ENCODE data around the gene CHIC2.

GRCh38 chr4:47913374-47914418 is 687 bp downstream of the NFXL1 start:
- PRO-cap: no peak

GRCh38 chr4:48047815-48048488 is 31.4 kb downstream of the NIPAL1 start:
- PRO-cap: no peak

DNA sequence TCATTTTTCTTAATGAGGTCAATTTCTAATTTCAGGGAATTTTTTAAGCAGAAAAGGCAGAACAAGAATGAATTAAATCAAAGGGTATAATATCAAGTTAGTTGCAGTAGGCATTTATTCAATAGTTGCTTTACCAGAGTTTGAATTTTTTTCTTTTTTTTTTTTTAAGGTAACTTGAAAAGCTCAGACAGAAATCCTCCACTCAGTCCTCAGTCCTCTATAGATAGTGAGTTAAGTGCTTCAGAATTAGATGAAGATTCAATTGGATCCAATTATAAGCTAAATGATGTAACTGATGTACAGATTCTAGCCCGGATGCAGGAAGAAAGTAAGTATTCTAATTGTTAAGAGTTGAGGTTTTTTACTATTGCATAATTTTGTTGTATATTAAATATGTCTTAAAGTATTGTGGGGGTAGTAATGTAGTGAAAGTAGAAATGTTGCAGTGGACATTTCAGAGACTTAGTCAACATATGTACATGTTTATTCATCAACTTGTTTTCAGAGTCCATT is 38.2 kb downstream of the SLAIN2 start:
- PRO-cap: no peak

GRCh38 chr4:48554683-48555270 is 64.7 kb downstream of the ZAR1 start:
- PRO-cap: no peak

GRCh38 chr4:48728749-48729361 is 51.2 kb downstream of the FRYL start:
- PRO-cap: no peak

DNA sequence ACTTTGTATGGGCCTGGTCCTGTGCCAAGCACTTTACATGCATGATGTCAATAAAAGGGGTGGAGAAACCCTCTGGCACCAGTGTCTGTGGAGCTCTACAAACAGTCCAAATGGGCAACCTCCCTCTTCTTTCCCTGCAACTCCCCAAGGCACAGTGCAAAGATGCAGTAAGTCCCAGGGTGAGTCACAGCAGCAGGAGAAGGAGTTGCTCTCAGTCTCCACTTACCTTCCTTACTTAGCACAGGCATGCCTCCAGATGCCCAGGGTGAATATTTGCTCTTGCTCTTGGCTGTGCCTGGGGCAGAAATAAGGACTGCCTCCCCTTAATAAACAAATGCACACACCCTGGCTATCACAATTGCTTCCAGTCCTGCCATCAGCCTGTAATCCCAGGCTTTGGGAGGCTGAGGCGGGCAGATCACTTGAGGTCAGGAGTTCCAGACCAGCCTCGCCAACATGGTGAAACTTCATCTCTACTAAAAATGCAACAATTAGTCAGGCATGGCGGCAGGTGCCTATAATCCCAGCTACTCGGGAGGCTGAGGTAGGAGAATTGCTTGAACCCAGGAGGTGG is 4.2 kb downstream of the OCIAD2 start:
- PRO-cap: no peak

DNA sequence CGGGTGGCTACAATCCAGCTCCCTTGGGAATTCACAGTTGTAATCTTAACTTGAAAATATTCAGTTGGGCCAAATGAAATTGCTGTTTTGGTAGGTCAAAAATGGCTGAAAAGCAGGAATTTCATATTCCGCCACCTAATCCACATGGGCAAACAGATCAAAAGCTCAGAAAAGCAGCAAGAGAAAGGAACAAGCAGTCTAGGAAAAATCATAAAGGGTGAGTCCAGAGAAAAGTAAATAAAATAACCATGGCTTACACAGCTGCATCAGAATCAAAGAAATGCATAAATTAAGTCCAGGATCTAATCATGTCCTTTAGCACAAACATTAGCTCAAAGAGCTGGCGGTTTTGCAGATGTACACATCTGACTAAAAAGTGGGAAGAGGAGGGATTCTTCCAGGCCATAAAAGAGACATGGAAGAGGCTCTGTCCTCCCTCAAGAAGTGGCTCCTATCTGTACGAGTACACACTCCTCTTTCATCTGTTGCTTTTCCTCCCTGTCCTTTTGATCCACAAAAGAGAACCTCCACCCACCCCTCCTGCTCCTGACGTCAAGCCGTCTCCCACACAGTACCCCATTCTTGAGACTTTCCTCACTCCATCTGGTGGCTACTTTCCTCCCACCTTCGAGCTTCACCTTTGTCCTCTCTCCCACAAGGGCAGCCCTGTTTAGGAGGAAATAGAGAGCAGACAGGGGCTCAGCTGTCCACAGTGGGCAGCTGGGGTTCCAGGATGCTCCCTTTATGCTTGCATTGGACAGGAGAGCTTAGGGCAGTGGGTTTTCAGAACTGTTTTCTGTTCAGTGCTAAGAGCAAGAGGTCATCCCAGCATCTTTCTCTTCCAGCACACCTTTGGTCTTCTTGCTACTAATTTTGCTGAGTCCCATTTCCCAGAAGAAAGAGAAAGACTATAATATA is 92.6 kb downstream of the RASL11B start:
- PRO-cap: no peak

DNA sequence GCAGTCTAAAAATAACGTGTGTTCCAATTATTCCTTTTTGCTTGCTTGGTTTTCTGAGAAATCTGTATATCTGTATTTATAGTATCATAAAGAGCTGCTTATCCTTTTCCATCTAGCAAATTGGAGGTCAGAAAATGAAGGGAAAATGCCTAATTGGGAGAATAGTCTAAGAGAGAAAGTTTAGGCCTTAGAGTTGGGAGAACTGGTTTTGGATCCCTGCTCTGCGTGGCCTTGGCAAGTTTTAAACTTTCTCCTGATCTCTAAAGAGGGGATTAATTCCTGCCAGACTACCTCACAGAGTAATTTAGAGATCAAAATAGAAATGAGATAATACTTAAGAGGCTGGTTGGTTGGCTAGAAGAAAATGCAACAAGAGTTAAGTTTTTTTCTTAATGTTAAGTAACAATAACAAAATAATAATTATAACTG is 160.3 kb downstream of the RASL11B start:
- PRO-cap: no peak

GRCh38 chr4:53023711-53024789 is 161.9 kb downstream of the RASL11B start:
- PRO-cap: no peak

- PRO-cap: no peak
Observed at GRCh38 chr4:53564330-53564764, 26.9 kb downstream of the LNX1 start.

- PRO-cap: no peak
Observed at GRCh38 chr4:53591999-53592553, 790 bp upstream of the LNX1 start.

DNA sequence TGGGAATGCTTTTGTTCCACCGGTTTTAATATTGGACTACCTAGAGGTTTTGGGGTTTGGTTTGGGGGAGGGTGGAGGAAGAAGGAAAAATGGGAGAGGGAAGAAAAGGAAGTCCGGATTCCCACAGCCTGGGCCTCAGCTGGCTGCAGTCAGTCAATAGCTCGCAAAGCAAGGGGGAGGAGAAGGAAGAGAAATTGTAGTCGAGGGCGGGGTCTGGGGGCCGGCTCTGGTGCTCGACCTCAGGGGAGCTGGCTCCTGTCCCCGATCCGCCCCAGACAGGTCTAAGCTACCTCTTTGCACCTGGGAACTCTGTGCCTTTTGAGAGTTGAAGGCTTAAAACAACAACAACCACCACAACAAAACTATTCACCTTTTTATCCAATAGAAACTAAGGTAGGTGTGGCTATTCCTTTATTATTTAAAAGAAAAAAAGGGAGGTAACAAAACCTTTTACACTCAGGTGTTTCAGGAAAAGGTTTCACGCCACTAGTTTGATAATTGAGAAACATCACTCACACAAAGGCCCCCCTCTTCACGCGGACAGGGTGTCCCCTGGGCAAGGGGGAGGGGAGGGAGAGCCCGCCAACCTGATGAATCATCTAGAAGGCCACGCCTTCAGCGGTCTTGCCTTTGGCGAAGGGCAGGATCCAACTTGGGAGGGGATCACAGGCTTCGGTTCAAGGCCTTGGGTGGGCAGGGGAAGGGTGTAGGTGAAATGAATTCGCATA is 1.6 kb upstream of the LNX1 start:
- PRO-cap: no peak

DNA sequence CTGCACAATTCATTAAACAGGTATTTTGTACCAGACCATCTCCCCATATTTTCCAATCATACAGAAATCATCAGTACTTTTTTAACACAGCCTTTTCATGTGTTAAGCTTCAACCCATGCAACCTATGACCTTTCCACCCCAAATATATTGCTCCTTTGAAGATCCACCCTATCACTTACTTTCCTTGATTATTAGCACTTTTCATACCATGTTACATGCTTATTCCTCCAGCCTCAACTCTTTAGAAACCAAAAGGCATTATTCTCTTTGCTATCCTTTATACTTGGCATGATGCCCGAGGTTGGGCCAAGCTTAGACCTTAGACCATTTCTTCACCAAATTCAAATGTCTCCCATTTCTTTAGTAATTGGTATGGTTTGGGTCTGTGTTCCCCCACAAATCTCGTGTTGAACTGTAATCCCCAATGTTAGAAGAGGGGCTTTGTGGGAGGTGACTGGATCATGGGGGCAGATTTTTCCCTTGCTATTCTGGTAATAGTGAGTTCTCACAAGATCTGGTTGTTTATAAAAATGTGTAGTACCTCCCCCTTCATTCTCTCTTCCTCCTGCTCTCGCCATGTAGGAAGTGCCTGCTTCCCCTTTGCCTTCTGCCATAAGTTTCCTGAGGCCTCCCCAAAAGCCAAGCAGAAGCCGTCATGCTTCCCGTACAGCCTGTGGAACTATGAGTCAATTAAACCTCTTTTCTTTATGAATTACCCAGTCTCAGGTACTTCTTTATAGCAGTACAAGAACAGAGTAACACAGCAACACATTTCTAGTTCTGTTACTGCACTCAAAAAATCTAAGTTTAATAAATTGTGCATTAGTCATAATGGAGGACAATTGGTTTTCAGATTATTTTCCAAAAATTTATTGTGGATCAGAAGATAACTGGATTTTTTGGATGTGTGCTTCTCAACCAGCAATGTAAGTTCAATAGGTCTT is 70.2 kb downstream of the CHIC2 start:
- PRO-cap: no peak

- PRO-cap: no peak
Observed at GRCh38 chr4:54021415-54022406, 42.7 kb downstream of the CHIC2 start.

- PRO-cap: bidirectional peak, plus-strand start at chr4:54064711, minus-strand start at chr4:54064597; bidirectional peak, plus-strand start at chr4:54064794, minus-strand start at chr4:54064781
Observed at GRCh38 chr4:54064223-54065029, at the start of gene CHIC2. TSS of gene CHIC2 (minus strand) at chr4:54064605.

DNA sequence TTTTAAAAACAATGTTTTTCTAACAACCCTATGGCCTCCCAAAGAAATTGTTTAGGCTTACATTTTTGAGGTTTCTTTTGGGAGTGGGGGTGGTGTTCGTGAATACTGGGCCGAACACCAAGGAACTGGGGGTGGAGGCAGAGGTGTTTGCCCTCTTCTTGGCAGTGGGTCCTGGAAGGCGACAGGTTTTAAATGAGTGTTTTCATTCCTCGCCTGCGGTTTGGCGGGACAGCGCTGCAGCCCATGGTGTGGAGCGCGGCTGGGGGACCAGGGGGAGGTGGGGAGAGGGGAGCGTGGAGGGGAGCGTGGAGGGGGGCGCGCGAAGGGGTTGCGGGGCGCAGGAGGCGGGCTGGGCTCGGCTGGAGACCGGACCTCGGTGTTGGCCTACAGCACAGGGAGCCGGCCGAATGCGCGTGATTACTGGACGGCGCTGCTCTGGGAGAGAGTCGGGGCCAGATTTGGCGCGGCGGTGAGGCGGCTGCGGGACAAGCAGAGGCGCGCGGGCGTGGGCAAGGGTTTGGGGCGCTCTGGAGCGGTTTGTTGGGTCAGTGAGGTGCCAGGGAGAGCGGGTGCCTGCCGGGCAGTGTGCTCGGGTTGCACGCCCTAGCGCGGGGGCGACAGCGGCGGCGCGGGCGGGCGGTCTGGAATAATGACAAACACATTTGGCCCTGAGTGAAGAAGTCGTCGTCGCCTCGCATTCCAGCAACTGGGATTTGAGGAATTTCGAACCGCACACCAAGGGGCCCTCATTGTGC is 747 bp downstream of the PDGFRA start:
- PRO-cap: no peak

GRCh38 chr4:54439612-54440440 is 210.7 kb downstream of the PDGFRA start:
- PRO-cap: no peak

DNA sequence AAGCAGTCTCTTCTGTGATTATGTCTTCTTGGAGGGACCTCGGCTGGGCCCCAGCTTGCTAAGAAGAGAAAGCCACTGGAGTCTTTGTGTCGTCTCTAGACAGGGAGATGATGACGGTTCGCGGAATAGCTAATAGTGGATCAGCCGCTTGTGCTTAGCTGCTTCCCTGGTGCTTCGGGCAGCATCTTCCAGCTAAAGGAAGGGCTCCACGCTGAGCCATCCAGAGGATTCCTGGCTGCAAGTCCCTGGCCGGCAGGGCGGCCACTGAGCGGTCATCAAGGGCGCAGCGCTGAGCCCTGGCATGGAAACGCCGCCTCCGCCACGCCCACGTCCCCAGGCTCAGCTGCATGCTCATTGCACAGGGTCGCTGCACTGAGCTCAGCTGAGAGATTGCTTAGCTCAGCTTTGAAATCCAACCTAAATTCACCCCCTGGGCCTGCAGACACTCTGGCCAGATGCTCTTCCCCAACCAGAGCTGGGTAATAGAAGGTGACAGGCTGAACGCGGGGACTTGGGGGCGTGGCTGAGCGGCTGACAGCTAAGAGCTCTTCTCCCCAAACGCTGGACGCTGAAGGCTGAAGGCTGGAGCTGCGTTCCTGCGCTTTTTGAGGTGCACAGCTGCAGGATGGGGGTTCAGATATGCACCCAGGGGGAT is 118.2 kb upstream of the KIT start:
- PRO-cap: no peak

DNA sequence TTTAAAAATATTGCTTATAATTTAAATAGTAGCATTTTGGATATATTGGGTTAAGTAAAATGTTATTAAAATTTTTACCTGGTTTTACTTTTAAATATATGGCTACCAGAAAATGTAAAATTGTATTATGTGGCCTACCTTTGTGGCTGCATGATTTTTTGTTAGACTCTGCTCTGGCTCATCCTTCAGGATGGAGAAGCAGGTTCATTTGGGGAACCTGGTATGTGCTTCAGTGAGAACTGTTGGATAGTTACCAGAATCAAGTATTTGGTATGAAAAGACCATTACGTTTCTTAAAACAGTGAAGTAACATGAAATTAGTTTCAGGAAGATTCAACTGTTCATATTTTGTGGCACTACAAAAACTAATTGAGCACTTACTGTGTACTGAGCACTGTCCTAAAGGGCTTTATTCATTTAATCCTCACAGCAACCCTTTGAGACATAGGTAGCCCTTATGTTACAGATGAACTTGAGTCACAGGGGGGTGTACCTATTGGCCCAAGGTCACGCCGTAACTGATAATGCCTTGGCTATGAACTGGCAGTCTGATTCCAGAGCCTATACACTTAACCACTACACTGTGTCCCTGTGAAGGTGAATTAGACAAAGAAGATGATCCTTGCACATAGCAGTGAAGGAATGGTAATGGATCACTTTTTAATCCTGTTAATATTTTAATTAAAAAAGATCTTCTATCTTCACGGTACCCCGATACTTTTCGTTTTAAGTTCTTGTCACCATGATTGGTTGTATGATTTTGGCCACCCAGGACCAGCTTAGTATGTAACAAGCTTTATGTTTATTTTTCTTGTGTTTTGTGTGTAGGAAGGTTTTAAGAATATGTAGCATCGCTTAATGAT is 11.9 kb downstream of the TMEM165 start:
- PRO-cap: no peak

DNA sequence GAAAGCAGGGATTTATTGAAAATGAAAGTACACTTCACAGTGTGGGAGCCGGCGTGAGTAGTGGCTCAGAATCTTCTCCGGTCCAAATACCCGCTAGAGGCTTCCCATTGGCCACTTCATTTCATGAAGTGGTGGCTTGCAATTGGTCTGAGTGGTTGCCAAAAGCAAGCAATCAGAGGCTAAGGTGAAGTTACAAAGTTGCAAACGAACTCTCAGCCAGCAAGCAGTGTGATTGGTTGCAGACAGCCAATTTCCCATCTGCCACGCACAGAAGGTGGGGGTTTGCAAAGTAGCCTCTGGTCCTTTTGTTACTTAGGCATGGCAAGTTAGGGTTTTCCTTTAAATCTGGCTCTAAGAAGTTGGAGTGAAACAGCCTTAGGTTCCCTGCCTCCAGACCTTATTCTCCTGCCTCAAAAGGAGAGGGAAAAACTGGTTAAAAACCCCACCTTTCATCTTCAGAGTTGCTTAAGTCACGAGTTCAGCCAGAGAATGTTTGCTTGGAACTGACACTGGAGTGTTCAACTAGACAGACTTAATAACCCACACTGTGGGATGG is 6.8 kb upstream of the CLOCK start:
- PRO-cap: bidirectional peak, plus-strand start at position 222 of the sequence, minus-strand start at position 62 of the sequence

Measured in paraaortic lymph node (tissue), 1 donor.